ENCODE measurements around a stretch of chr4.

DNA sequence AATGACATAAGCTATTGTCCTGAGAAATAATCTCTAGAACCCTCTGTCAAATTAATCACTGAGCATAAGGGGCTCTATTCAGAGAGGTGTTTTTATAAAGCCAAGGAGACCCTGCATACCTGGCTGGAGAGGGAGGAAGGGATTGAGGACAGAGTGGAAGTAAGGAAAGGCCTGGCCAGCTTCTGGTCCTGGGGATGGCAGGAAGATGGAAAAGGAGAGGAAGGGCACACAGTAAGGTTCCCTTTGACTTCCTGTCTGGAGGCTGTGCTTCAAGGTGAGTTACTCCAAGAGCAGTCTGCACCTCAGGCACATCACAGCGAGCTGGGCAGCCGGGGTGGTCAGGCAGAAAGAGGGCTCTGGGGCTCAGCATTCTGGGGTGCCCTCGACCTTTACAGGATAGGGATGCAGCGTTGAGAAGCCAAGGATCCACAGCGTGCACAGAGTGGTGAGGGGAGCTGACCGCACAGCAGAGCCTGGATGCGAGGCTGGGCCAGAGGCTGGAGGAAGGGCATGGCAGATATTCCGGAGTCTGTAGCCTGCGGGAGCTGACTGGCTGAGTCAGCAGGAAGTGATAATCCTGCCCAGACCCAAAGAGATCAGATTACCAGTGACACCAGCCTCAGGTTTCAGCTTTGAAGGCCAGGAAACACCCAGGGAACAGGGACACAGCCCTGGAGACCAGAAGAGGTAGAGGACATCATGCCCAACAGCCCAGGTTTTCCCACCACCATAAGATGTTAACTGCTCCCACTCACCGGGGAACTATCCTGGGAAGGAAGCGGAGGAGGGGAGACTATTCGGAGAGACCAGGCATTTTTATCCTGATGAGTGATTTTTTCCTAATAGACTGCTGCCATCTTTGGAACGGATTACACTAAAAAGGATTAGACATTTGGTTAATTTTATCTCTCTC, 38.4 kb upstream of the PDLIM3 start:
- PRO-cap, 2 experiments = no peak in any of the 2 experiments

DNA sequence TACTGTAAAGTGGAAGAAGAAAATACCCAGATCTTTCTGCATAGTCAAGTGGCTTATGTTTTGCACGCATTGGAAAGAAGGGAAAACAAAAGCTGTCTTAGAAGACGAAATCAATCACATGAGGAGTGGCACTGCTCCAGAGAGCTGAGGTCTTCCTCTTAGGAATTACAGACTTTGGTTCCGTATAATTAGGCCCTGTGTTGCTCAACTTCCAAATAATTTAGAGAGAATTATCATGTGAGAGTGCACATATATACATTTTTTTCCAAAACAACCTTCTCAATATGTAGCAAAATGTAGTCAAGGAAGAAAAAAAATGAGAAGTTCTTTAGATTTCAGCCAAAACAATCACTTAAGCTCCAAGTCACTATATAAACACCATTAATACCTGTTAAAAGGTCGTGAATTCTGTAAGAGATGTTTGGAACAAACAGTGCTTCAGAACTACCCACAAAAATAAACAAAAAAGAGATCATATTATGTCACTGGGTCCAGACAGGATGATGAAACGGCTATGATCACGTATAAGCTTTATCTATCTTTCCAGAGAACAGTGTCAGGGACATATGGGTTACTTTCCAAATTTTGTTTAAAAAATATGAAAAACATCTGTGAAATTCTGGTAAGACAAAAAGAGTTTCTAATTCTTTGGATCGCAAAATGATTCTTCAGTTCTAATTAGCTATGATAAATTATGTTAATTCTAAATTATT, 90.2 kb downstream of the SORBS2 start:
- PRO-cap, 2 experiments = no peak in any of the 2 experiments

GRCh38 chr4:185724454-185725326, 87.3 kb downstream of the SORBS2 start:
- PRO-cap, 2 experiments = no peak in any of the 2 experiments

GRCh38 chr4:185742674-185743148, 69.3 kb downstream of the SORBS2 start:
- PRO-cap, 2 experiments = no peak in any of the 2 experiments

DNA sequence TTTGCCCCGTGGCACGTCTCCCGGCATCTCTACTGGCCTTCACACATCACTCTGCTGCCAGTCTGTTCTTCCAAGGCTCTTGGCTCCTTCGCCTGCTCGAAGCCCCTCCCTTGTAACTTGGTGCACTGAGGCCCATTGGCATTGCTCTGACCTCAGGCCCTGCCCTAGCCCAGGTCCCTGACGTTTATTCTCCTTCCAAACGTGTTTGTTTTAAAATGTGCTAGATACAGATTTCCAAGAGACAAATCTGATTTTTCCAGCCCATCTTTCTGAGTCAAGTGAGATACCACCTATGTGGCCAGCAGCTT, 2.7 kb upstream of the SORBS2 start:
- PRO-cap, 2 experiments = no peak in any of the 2 experiments

DNA sequence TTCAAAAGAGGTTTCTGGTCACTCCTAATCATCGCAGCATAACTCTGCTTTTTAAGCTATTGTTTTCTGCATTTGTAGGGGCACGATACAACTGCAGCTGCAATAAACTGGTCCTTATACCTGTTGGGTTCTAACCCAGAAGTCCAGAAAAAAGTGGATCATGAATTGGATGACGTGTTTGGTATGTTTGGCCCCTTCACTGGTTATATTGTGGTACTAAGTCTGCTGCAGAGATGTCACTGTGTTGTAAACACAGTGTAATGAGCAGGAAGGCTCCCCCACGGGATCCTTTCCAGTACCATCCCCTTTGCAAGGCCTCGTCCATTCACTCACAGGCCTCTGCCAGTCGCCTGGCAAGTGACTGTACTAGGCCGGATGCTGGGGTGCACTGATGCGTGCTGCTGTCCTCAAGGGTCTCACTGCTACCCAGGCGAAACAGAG, 13.8 kb downstream of the CYP4V2 start:
- PRO-cap, 2 experiments = no peak in any of the 2 experiments

GRCh38 chr4:186227711-186228207, 452 bp downstream of the KLKB1 start:
- PRO-cap, 2 experiments = no peak in any of the 2 experiments

GRCh38 chr4:186267117-186267381, 1.1 kb downstream of the F11 start:
- PRO-cap, 2 experiments = no peak in any of the 2 experiments

- PRO-cap, 2 experiments = no peak in any of the 2 experiments
Measured at GRCh38 chr4:186628024-186628479, 72.7 kb upstream of the MTNR1A start.

DNA sequence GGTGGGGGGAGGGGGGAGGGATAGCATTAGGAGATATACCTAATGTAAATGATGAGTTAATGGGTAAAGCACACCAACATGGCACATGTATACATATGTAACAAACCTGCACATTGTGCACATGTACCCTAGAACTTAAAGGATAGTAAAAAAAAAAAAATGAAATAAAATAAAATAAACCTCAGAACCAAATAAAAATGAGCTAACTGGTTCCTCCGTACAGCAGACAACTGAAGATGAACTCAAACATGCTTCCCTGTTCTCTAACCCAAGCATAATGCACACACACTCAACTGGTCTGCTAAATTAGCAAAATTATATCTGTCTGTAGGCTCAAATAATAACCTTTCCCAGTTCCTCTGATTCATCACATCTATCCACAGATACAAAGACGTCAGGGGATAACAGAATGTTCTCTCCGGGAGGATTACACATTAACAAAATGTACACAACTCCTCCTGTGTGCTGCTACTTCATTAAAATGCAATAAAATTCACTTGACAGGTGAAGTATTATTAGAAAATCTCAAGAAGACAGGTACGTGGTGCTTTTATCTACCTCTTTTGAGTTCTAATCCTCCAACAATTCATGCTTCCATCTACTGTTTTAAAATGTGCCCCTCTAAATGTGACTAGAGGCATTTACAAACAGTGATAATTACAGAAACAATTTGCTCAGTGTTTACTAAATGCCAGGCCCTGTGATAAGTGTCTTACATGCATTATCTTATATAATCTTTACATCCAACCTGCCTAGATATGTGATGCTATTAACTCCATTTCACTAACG, 57.4 kb downstream of the FAT1 start:
- PRO-cap, 2 experiments = no peak in any of the 2 experiments

GRCh38 chr4:186725789-186726435, 2.3 kb upstream of the FAT1 start:
- PRO-cap, 2 experiments = no peak in any of the 2 experiments

DNA sequence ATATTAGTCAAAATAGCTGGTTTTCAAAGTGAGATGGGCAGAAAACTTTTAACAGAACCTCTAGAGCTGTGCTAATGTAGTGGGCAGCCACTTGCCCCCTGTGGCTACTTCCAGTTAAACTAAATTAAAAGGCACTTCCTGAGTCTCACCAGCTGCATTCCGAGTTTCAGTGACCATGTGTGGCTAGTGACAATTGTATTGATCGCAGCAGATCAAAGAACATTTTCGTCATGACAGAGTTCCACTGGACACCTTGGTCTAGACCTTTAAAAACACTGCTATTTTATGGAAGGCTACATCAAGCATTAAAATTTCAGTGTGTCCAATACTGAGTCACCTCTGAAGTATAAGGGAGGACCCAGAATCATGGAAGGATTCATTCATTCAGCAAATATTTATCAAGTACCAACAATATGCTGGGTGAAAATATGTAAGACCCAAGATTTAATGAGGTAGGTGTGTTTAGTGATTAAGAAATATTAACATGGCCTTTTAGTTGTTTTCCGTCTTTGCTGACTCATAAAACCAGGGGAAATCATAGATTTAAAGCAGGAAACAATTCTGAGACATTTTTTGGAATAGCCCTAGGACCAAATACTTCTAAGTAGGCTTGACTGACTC, 5.1 kb upstream of the FAT1 start:
- PRO-cap, 2 experiments = no peak in any of the 2 experiments

DNA sequence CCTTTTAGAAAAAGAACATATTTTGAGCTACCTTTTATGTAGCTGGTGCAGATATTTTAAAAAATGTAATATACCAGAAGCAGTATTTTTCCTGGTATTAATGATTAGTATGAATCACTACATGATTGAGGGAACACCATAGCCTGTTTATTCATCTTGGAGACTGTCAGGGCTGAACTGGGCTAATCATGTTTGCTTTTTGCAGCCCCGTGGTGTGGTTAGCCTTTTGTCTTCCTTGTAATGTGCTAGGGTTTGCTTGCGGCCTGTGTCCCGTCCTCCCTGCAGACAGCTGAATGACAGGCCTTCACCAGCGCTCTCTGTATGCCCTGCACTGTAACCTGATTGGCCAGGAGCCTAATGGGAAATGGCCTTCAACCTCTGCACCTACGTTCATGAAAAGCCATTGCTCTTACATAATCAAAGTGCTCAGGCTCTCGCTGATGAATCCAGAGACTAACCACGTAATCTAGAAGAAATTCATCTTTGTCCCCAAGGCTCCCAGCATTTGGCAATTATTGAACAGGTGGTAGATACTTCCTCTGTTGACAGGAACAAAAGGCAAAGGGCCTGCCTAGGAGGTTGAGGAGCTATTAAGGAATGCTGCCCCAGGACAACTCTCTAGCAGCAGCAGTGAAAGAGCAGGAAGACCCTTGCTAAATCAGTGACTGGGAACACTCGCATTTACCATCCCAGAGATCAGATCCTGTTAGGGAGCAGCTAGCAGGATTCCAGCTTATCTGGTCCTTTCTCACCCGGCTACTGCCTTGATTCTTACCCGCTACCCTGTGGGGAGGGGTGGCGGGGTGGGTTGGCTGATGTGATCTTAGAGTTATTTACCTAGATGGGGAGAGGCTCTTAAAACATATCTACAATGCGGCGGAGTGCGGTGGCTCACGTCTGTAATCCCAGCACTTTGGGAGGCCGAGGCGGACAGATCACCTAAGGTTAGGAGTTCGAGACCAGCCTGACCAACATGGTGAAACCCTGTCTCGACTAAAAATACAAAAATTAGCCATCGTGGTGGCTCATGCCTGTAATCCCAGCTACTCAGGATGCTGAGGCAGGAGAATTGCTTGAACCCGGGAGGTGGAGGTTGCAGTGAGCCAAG, 42.3 kb upstream of the FAT1 start:
- PRO-cap, 2 experiments = no peak in any of the 2 experiments

DNA sequence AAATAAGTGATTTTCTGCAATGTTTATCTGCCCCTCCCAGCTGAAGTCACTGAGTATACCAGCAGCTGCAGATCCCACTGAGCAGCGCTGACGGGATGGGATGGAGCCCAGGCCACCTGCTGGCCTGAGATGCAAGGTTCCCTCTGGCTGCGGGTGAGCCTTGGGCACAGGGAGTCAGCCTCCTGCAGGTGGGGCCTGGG, 223.0 kb upstream of the FAT1 start:
- PRO-cap, 2 experiments = no peak in any of the 2 experiments

DNA sequence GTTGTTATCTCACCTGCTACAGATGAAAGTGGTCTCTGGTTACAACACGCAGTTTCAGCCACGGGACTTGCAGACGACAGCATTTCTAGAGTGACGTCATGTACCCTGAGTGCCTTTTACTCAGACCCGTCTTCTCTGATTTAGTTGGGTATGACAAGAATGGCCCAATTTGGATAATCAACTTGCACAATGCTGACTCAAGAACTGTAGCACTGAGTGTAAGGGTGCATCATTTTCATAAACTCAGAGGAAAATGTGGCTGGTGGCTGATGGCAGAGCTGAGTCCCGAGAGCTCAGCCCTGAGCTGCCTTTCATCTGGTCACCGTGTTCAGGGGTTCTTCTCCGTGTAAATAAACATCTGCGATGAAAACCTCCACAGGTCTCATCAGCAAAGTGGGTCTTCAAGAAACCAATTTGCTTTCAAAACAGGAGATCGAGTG, 281.3 kb upstream of the FRG1 start:
- PRO-cap, 2 experiments = no peak in any of the 2 experiments

DNA sequence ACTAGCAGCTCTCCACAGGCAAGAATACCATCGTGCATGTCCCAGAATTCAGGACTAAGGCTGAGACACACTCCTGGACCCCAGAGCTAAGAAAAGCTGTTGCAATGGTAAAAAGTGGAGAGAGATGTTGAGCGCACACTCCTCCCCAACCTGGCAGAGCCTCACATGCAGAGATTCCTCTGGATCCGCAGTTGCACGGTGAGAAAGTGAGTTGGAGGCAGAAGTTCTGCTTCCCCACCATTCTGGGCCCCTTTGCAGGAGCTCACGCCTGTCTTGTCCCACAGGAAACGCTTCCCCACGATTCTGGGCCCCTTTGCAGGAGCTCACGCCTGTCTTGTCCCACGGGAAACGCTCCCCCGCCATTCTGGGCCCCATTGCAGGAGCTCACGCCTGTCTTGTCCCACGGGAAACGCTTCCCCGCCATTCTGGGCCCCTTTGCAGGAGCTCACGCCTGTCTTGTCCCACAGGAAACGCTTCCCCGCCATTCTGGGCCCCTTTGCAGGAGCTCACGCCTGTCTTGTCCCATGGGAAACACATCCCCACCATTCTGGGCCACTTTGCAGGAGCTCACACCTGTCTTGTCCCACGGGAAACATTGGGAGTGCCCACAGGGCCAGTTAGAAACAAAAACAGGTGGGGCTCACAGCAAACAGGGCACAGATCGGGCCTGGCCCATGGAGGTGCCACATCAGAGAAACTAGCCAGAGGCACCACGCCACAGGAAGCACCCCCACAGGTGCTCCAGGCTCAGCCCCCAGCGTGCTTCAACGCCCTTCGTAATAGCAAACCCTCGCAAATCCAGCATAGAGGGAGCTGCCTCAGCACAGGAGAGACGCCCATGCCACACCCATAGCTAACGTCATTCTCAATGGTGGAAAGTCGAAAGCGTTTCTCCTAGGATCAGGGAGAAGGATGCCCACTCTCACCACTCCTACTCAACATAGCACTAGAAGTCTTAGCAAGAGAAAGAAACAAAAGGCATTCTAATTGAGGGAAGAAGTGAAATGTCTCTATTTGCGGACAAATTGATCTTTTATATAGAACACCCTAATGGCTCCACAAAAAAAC, 218.3 kb upstream of the FRG1 start:
- PRO-cap, 2 experiments = no peak in any of the 2 experiments

DNA sequence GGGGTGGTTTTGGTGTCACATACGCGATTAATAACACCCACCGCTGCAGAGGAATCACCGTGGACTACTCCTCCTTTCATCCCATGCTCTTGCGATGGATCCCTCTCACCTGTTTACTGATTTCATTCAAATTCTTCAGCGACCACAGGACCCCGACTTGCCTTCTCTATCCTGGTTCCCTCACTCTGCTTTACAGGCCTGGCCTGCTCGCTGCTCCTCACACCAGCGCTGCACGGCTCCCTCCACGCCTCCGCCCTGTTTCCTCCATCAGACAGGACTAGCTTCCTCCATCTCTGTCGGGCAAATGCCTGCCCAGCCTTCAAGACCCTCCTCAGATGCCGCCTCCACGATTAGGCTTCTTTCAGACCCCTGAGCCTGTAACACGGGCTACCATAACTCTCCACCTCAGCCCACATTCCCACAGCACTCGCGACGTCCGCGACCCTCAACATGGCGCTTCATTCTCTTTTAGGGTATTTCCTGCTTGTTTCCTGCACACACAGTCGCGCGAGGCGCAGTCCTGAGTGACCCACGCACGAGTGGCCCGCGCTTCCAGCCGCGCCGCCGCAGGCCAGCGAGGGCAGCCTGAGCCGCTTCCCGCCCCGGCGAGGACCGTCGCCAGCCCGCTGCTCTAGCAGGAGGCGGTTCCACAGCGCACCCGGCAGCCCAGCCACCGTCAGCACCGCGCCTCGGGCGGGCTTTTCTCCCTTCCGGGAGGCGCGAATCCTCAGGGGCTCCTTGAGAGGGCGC, 488 bp upstream of the FRG1 start:
- PRO-cap, 2 experiments = peak in 2 of 2 experiments; most common minus-strand start position 633 of the sequence (in 2)